ENCODE results near the genes SRP9 and SDE2.

GRCh38 chr1:225447423-225448594 is 20.0 kb upstream of the LBR start:
- PRO-cap, 3 experiments = no peak in any of the 3 experiments
- RAMPAGE, long total RNA = no peak

- PRO-cap, 3 experiments = no peak in any of the 3 experiments
- RAMPAGE, long total RNA = no peak
Measured at GRCh38 chr1:225449113-225449819, 21.4 kb upstream of the LBR start.

GRCh38 chr1:225640487-225640891 is 12.4 kb downstream of the ENAH start:
- PRO-cap, 3 experiments = no peak in any of the 3 experiments
- RAMPAGE, long total RNA = no peak

GRCh38 chr1:225653220-225653560 is 267 bp upstream of the ENAH start:
- PRO-cap, 3 experiments = peak in 3 of 3 experiments; most common plus-strand start chr1:225653296 (in 3); most common minus-strand start chr1:225653334 (in 1)
- RAMPAGE, long total RNA = no peak

GRCh38 chr1:225776643-225777973 is at the start of gene SRP9:
TSS of gene SRP9 (plus strand) at chr1:225777826.
- PRO-cap, 3 experiments = peak in 3 of 3 experiments; most common plus-strand start chr1:225777797 (in 2); most common minus-strand start chr1:225777718 (in 3)
- RAMPAGE, long total RNA = start-site peak on the minus strand at chr1:225777707-225777753, 9 and 13 reads in 2 replicates; start-site peak on the plus strand at chr1:225777823-225777914, 5,722 and 3,271 reads in 2 replicates

- PRO-cap, 3 experiments = no peak in any of the 3 experiments
- RAMPAGE, long total RNA = no peak
Measured at GRCh38 chr1:225819384-225819872, 9.5 kb downstream of the EPHX1 start.

DNA sequence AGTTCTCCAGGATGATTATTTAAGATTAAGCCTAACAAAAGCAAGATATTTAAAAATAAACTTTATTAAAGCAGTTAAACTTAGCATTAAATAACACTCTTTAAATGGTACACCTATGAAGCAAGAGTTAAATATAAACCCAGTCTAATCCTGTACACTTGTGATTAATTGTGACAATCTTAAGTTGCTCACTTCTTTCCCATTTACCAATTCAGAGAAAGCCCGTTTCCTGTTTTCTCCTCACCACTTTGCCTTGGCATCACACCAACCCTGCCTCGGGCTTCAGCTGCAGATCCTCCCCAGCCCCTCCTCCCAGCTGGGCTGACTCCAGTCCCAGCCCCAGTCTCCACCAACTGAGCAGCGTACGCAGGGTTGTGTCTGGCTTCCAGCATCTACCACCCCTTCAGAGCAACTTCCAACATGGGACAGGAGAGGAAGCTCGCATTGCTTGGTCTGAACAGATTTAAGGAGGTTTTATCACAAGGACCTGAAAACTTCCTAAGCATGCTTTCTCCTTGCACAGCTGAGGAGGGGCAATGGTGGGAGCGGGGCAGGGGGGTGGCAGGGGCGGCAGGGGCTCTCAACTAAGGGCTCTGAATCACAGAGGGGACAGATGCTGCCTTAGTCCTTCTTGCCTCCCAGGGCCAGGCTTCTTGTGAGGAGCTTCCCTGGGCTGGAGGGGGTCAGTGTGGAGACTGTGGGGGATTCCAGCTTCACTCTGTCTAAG is 4.1 kb downstream of the PYCR2 start:
- PRO-cap, 3 experiments = no peak in any of the 3 experiments
- RAMPAGE, long total RNA = no peak

GRCh38 chr1:225999232-226000307 is at the start of gene SDE2:
TSS of gene SDE2 (minus strand) at chr1:225999343.
- PRO-cap, 3 experiments = peak in 3 of 3 experiments; most common plus-strand start chr1:225999499 (in 1); most common minus-strand start chr1:225999343 (in 3)
- RAMPAGE, long total RNA = no peak

GRCh38 chr1:226064188-226064618 is 1.7 kb downstream of the H3-3A start:
- PRO-cap, 3 experiments = no peak in any of the 3 experiments
- RAMPAGE, long total RNA = no peak

DNA sequence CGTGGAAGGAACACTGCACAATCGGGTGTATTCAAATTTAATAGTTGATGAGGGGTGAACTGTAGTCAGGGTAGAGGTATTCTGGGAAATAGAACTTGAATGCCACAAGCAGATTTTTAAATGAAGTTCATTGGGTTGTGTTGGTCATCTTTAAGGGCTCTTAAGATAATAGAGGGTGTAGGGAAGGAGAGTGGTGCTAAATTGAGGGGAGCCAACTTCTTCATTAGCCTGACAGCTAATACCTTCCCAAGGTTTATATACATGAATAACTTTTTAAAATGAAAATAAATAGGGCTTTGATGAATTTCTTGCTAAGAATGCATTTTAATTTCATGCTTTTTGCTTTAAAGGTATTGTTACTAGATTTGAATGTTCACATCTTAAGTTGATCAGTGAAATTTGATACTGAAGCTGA is 2.6 kb downstream of the H3-3A start:
- PRO-cap, 3 experiments = no peak in any of the 3 experiments
- RAMPAGE, long total RNA = no peak

DNA sequence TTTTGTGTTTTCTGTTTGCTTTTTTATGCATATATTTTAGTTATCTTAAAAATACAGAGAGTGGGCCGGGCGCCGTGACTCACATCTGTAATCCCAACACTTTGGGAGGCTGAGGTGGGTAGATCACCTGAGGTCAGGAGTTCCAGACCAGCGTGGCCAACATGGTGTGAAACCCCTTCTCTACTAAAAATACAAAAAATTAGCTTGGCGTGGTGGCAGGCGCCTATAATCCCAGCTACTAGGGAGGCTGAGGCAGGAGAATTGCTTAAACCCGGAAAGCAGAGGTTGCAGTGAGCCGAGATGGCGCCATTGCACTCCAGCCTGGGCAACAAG is 4.8 kb downstream of the H3-3A start:
- PRO-cap, 3 experiments = no peak in any of the 3 experiments
- RAMPAGE, long total RNA = no peak

GRCh38 chr1:226407024-226407338 is 912 bp downstream of the PARP1 start:
- PRO-cap, 3 experiments = no peak in any of the 3 experiments
- RAMPAGE, long total RNA = no peak

DNA sequence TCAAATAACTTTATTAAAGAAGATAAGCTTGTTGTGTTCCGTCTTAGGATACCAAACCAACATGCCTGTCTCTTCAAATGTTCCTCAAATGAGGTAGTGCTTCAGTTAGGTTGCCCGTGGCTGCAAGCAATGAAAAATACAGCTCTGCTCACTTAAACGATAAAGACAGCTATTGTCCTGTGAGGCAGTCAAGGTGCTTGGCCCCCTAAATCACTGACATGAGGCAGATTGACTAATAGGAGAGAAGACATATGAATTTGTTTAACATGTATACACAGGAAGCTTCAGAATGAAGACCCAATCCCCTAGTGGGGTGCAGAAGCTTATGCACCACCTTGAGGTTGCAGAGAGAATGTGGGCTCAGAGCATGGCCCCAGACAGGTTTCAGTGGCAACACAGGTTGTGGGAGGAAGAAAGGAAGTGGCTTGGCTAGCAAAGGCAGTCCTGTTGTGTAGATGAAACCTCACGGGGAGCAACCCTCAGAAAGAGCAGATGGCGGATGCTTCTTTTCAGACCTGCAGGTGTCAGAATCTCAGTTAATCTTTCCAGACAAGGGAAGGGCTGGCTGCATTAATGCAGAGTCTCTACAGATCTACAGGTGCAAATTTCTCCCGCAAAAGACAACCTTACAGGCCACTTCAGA is 37.0 kb upstream of the PARP1 start:
- PRO-cap, 3 experiments = no peak in any of the 3 experiments
- RAMPAGE, long total RNA = no peak

DNA sequence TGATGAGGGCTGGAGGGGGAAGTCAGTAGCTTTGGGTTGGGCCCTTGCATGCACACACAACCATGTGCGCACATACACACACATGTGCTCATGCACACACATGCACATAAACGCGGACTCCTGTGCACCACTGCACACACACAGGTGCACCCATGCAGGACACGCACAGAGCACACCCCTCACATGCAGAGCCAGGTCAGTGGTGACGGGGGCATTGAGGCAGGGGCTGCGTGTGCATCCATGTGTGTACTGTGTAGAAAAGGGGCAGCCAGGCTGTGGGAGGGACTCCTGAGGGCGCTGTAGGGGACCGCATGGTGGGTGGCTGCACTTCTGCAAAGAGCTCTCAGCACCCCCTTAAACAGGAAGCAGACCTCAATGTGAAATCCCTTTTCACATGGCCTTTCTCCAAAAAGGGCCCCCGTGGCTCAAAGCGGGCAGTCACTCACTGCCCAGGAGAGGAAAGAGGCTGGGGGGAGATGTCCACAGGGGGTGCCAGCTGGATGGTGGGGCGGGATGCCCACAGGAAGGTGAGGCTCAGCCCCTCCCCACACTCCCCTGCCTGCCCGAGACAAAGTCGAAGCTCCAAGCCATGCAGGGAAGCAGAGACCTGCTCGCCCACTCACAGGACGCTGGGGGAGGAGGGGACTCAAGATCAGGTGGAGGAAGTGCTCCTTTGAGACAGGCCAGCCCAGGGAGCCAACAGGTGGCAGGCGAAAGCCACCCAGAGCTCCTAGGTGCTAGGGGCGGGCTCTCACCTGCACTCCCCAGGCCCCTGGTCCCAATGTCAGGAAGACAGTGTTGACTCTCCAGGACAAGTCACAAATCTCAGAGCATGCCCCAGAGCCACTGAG is 95.1 kb downstream of the ITPKB start:
- PRO-cap, 3 experiments = no peak in any of the 3 experiments
- RAMPAGE, long total RNA = no peak

DNA sequence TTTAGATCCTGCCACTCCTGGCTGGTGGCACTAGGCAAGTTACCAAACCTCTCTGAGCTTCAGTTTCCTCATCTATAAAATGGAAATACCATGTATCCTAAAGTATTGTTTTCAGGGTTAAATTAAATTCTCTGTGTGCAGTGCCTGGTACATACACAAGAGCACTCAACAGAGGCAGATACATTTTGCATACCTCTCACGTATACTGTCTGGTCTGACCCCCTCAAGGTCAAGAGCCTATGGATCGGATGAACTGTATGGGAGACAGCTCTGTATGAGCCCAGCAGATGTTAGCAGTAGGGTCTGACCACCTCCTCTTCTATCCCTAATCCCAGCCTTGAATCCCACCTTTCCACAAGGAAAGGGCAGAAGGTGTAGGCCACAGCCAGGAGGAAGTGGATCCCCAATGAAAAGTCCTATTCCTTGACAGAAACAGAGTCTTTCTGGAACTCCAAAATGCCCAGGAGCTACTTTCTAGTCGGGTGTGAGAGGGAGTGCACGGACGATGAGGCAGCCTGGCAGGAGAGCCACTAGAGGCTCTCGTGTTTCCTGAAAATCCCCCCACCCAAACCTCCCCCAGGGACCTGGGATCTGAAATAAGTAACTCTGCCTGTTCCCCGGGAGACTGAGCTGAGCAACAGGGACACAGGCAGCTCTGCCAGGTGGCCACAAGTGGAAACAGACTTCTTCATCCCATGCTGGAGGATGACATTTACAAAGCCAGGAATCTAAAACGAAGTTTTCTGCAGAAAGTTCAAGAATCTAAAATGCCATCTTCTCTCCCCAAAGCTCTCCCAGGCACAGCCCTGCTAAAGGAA is 77.3 kb downstream of the ITPKB start:
- PRO-cap, 3 experiments = no peak in any of the 3 experiments
- RAMPAGE, long total RNA = no peak

DNA sequence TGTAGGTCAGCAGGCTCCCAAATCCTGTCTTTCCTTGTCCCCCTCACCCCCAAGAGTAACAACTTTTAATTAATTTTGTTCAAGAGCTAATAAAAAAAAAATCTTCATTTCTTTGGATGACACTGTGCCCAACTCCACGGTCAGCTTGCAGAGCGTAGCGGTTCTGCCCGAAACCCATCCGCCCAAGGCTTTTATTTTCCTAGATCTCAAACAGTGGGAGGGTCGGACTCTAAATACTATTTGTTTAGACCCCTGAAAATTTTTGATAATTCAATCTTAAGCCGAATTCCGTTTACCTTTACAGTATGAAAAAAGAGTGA is 35.3 kb downstream of the ITPKB start:
- PRO-cap, 3 experiments = no peak in any of the 3 experiments
- RAMPAGE, long total RNA = no peak

DNA sequence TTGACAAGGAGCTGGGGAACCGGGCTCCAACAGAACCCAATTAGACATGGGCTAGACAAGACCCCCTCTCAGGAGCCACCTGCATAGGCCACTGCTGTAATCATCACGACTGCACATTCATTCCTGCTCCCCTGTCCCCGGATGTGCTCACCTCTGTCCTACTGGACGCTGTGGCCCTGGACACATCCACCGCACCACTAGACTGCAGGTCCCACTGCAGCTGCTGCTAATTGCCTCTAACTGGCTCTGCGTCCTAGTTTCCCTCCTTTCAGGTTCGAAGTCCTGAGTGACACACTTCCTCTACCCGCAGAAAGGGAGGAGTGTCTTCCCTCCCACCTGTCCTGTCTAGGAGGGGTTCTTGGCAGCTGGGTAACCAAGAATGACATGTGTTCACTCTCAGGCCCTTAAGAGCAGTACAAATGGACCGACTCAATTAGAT is 40.4 kb upstream of the ITPKB start:
- PRO-cap, 3 experiments = no peak in any of the 3 experiments
- RAMPAGE, long total RNA = no peak

- PRO-cap, 3 experiments = no peak in any of the 3 experiments
- RAMPAGE, long total RNA = no peak
Measured at GRCh38 chr1:226881539-226882110, 11.2 kb downstream of the PSEN2 start.

DNA sequence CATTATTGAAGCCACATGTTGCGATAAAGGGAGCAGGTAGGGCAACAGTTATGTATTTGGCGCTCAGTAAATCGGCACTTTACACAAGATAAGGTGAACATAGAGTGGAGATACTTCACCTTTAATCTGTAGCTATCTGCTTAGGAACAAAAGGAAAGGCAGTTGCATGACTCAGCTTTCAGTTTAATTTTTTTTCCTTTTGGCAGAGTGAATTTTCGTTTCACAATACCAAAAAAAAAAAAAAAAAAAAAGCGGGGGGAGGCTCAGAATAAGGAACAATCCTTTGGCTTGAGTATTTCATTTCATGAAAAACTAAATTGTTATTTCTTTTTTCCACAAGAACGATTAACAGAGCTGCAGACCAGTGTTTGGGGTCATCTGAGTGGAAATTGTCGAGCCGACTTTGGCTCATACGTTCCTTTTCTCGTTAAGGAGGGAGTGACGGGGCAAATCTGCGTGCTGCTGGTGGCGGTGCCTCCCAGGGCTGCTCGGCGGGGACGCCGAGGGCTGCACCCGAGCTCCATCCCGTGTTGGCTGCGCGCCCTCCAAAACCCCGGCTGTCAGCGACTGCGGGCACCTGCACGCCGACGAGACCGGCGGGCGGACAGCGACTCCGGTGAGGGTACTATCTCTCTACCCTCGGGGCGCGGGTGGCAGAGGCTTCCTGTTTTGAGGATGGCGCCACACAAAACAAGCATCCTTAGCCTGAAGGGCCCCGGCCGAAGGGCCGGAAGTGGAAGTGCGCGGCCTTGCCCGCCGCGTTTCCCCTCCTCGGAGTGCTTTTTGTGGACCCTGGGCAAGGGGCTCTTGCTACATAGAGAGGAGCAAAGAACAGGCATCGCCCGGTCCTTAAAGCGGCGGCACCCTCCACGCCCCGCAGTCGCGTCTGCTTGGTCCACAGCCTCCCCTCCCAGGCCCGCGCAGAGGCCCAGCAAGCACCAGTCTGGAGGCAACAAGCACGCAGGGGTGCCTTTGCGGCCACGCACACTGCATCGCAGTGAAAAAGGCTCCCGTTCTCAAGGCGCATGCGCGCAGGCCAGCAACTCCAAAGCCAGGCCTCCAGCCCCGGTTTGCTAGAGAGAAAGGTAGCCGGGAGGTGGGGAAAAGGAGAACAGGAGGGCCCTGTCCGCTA is 752 bp upstream of the COQ8A start:
- PRO-cap, 3 experiments = peak in 3 of 3 experiments; most common plus-strand start position 576 of the sequence (in 2); most common minus-strand start position 920 of the sequence (in 2)
- RAMPAGE, long total RNA = no peak

DNA sequence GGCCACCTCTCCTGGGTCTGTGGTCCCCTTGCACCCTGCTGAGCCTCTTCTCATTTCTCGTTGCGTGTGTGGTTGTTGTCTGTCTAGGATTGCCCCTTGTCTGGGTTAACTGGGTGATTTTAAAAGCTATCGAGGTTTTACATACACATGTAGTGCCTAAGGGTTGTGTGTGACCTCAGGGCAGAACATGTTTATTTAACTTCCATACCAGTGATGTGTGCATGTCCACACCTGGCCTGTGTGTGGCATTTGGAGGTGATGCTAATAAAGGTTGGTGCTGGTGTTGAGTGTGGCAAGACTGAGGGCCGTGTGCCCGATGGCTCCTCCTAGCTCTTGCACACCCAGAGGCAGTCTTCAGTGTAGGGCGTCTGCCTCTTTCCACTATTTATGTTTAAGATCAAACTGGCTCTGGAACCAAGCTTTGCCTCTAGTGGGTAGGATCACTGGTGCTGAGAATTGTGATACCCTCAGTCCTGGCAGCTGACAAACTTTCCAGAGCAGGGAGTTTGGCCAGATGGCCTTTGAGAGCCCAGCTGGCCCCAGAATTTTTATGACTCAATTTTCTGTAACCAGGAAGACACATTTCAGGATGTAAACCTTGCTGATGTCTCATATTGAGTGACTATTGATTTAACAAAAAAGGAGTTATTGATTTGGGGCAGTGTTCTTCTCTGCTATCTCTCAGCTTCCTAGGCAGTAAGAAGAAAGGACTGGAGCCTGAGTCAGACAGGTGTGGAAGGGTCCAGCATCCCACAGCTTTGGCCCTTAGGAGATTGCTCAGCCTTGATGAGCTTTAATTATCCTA is 6.7 kb downstream of the COQ8A start:
- PRO-cap, 3 experiments = no peak in any of the 3 experiments
- RAMPAGE, long total RNA = no peak